Measurements from ENCODE around the genes TRAF3 and TRMT61A.

DNA sequence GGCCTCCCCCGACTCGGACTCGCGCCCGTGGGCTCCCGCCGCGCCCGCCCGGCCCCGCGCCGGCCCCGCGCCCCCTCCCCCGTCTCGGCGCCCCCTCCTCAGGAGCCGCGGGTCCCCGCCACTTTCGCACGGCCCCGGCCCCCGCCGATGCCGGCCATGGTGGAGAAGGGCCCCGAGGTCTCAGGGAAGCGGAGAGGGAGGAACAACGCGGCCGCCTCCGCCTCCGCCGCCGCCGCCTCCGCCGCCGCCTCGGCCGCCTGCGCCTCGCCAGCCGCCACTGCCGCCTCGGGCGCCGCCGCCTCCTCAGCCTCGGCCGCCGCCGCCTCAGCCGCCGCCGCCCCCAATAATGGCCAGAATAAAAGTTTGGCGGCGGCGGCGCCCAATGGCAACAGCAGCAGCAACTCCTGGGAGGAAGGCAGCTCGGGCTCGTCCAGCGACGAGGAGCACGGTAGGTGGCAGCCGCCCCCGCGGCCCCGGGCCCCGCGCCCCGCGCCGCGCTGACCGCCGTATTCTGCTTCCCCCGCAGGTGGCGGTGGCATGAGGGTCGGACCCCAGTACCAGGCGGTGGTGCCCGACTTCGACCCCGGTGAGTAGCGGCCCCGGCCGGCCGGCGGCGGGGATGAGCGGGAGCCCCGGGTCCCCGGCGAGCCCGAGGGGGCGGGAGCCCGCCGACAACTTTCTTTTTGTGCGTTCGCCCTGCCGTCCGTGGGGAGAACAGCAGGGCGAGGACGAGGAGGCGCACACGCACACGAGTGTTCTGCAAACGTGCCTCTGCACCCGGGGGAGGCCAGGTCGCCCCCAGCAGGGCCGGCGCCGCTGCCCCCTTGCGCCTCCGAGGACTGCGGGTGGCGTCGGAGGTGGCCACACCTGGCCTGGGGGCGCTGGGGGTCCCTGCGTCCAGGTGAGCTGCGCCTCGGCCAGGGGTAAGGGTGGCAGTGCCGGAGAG, 564 bp downstream of the RCOR1 start:
- PRO-cap: bidirectional peak, plus-strand start at position 711 of the sequence, minus-strand start at position 685 of the sequence

- PRO-cap: bidirectional peak, plus-strand start at chr14:102777613, minus-strand start at chr14:102777108; unidirectional peak, plus-strand start at chr14:102778158
These were observed at the start of gene TRAF3 for GRCh38 chr14:102777228-102778250. TRAF3 (plus strand) TSS chr14:102777449.

GRCh38 chr14:102778251-102778770, 1.1 kb downstream of the TRAF3 start:
- PRO-cap: unidirectional peak, minus-strand start at chr14:102778496

- PRO-cap: no peak
These were observed 2.6 kb downstream of the TRAF3 start for GRCh38 chr14:102779626-102780408.

GRCh38 chr14:102780409-102781177, 3.3 kb downstream of the TRAF3 start:
- PRO-cap: no peak

GRCh38 chr14:102782959-102783392, 5.7 kb downstream of the TRAF3 start:
- PRO-cap: no peak

DNA sequence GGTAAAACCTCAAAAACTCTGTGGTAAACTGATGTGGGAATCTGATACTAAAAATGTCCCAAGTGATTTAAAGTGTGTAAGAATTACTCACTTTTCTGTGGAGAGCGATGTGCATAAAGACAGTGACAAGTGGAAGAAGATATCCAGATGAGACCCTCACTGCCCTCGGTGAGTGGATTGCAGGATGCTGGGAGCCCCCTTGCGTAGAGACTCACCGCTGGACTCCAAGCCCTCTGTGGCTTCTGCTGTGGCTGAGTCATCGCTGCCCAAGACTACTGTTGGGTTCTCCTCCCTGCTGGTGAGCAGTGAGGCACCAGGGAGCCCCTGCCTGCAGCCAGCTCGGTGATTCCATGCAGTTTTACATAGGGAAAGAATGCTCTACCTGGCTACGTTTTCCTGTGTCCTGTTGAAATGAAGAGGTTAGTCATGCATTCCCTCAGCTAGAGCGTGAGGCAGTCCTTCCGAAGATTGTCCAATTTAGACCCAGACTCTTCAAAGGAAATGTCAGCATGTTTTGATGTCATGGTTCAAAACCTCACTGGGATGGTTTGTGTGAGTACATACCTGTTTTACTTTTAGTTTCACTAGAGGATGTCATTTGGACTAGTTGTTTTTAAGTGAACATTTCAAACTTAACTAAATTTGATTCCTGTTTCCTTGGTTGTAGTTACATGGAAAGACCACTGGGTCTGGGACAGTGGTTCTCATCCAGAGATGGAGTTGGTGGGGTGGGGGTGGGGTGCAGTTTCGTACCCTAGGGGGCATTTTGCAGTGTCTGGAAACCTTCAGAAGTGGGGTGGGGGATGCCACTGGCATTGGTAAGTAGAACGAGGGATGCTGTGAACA, 28.3 kb downstream of the TRAF3 start:
- PRO-cap: unidirectional peak, minus-strand start at position 479 of the sequence

DNA sequence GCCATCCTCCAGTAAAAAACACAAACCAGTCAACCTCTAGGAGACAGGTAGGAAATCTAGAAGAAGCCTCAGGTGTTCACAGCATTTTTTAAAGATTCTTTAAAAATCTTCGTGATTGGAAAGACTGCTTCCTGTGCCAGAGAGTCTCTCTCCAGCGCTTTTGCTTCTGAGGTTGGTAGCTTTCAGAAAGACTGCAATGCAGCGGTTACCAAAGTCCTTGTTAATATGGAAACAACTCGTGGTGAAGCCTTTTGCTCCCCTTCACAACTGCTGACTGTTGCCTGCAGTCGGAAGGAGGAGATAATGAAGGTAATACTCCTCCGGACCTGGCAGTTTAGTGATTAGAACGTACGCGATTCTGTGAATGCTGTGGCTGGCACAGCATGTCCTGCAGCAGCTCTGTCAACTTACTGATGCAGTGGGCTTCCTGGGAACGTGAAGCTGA, 50.9 kb downstream of the TRAF3 start:
- PRO-cap: no peak

GRCh38 chr14:102867947-102868727, 54.3 kb upstream of the AMN start:
- PRO-cap: no peak

DNA sequence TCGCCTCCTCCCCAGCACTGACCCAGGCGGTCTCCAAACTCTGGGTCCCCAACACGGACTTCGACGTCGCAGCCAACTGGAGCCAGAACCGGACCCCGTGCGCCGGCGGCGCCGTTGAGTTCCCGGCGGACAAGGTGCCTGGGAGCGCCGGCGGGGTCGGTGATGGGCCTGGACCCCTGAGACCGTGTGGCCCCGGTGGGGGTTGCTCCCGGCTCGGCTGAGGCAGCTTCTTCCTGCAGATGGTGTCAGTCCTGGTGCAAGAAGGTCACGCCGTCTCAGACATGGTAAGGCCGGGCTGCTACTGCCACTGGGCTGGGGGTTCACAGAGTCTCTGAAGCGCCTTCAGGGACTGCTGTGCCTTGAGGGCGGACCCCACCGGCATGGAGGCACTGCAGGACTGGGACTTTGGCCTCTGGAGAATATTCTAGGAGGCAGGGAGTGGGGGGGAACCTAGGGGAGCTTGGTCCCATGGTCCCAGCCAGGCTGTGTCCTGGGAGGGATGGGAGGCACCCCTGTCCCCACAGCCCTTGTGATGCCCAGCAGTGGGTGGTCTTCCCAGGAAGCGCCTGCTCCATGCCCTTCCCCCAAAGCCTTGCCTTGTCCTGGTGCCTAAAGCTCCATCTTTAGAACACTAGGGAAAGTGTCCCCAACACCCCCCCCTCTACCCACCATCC, 1.4 kb downstream of the AMN start:
- PRO-cap: no peak

GRCh38 chr14:103110553-103111472, 12.4 kb upstream of the TNFAIP2 start:
- PRO-cap: no peak

DNA sequence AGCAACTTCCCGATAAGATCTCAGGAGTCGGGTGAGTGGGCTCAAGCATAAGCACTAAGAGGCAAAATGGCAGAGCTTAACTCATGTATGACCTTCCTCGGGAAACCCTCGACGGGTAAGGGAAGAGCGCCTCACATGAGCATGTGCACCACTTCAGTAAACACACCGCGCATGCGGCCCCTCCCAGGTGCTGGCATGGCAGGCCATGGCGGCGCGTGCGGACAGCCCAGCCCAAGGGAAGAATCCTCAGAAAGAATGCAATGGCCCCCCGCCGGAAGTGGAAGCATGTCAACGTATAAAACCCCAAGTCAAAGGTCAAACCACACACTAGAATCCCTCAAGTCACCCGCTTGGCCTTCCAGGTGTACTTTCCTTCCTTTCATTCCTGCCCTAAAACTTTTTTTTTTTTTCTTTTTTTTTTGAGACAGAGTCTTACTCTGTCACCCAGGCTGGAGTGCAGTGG, 6.6 kb upstream of the TNFAIP2 start:
- PRO-cap: no peak

DNA sequence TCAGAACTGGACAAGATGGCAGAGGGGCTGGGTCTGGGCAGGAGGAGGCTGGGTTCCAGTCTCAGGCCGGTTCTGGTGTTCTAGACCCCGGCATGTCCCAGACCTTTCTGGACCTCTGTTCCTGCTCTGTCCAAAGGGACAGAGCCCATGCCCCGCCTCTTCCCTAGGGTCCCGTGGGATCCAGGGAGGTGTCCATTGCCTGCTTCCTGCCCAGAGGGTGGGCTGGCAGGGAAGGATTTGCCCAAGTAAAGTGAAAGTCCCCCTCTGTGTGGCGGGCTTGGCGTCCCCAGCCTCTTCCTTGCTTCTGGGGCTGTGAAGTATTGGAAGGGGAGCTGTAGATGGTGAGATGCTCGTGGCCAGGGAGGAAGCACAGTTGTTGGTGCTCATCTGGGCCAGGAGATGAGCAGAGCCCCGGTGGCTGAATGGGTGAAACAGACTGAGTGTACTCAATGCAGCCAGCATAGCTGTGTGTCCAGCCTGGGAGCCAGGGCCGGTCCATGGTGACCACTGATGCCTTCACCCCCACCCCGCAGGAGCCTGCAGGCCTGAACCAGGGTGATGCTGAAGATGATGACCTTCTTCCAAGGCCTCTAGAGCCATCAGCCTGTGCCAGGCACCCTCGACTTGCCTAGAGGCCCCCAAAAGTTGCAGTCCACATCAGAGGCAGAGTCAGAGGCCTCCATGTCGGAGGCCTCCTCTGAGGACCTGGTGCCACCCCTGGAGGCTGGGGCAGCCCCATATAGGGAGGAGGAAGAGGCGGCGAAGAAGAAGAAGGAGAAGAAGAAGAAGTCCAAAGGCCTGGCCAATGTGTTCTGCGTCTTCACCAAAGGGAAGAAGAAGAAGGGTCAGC, 2.7 kb downstream of the TNFAIP2 start:
- PRO-cap: no peak

DNA sequence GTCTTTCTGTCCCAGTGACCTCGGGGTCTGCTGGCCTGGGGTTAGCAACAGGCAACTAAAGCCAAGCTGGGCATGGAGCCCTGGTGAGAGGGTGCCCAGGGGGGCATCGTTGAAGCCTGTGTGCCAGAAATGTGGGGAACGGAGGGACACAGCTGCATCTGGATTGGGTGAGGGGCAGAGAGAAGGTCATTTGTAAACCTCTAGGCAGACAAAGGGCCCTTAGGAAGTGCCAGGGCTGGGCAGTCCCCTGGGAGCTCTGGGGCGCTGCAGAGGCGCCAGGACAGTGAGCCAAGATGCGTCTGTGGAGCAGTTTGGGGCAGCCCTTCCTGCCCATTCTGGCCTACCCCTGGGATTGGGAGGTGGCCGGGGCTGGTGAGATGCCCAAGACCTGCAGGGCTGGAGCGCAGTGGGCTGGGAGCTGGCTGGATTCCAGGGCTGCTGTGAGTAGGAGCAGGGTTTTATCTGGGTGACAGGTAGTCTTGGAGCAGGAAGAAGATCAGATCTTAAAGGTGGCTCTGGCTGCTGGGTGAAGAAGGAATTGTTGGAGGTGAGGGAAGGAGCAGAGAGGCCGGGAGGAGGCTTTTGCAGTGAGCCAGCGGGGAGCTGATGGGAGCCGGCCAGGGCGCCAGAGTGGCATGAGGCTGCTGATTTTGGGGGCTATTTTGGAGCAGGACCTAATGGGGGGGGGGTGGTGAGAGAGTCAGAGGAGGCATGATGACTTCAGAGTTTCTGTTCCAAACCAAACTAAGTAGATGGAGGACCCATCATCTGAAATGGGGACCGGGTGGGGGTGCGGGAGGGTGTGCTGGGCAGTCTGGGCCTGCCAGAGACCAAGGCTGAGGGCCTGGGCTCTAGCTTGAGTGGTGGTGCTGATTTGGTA, 5.8 kb downstream of the TNFAIP2 start:
- PRO-cap: no peak

- PRO-cap: no peak
These were observed 18.1 kb upstream of the EIF5 start for GRCh38 chr14:103315935-103316290.

DNA sequence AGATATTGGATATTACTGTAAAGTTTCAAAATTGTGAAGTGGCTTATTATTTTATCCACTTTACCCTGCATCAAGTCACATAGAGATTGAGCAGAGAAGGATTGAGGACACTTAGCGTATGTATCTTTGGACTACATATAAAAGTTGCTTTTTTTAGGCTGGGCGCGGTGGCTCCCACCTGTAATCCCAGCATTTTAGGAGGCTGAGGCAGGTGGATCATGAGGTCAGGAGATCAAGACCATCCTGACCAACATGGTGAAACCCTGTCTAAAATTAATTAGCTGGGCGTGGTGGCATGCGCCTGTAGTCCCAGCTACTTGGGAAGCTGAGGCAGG, 38.2 kb downstream of the CKB start:
- PRO-cap: no peak

- PRO-cap: no peak
These were observed 20.5 kb downstream of the CKB start for GRCh38 chr14:103502027-103502572.

- PRO-cap: no peak
These were observed 2.4 kb upstream of the TRMT61A start for GRCh38 chr14:103526692-103526927.

- PRO-cap: bidirectional peak, plus-strand start at chr14:103529175, minus-strand start at chr14:103529072
These were observed at the start of gene TRMT61A for GRCh38 chr14:103528866-103529560. TRMT61A (plus strand) TSS chr14:103529196.

DNA sequence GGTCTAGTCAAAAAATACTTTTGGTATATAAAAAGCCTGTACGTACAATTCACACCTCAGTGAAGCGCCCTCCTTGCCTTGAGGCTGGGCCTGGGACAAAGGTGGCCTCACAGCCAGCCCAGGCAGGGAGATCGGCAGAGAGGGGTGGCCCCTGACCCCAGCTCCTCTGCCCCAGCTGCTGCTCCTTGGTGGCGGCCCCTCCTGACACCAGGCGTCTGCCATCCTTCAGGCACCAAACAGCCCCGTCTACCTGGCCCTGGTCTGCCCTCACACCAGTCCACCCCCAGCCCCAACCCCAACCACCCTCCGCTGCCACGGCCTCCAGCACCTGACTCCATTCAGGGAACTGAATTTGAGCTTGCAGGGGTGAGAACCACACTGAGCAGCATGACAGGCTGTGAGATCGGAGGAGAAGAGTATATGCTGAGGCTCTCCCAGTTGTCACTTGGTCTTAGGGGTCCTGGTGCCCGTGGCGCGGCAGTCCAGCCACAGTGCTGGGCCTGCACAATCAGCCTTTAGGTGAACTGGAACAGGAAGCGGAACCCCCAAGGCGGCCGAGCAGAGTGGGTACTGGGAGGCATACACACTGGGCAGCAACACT, 18.5 kb downstream of the ZFYVE21 start:
- PRO-cap: no peak

All from colic lymph node (tissue), 1 donor.